Measurements from ENCODE around the gene FGF23.

GRCh38 chr12:3133103-3133311 lies 55.8 kb downstream of the TSPAN9 start:
- PRO-cap, 7 experiments = no peak in any of the 7 experiments
- RAMPAGE, long total RNA, 2 experiments = no peak in any of the 2 experiments

DNA sequence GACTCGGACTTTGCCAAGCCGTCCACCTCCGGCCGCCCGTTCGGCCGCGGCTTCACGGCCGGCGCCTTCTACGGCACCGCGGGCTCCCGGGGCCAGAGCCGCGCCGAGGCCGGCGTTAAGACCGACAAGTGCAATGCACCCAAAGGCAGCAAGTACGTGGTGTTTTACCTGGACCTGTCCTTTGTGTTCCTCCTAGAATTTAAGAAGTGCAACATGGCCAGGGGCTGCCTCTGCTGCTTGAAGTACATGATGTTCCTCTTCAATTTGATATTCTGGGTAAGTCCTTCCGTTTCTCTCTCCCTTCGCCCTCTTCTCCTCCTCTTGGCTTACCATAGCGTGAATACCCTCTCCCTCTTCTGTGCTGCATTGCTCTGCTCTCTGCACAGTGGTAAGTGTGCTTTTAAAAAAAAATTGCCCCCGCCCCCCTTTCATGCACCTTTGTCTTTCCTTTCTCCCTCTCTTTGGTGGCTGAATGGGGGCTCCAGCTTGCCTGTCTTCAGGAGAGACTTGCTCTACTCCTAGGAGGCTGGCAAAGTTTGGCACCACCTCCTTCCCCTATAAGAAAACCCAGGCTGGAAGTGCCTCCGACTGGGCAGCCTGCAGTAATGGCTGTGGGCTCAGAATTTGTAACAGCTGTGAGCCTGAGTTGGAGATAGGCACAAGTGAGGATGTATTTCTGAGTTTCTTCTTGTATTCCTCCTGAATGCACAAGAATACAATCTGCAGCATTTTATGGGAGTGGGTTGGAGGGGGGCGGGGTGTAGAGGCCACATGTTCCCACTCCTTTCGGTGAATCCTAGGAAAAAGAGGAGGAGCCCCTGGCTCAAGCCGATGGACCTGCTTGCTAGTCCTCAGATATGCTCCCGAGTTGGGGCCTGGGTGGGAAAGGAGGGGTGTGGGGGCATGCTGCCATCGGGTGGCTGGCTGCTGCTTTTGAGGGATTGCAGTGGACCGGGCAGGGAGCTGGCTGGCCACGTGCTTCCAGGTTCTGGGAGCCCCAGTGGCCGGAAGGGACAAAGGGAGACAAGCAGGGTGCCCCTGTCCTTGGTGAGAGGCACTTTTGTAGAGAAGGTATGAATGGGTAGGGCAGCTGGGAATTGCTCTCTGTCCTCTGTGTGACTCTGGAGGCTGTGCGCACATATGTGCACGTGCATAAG lies 124.2 kb downstream of the TSPAN9 start:
- PRO-cap, 7 experiments = no peak in any of the 7 experiments
- RAMPAGE, long total RNA, 2 experiments = no peak in any of the 2 experiments

DNA sequence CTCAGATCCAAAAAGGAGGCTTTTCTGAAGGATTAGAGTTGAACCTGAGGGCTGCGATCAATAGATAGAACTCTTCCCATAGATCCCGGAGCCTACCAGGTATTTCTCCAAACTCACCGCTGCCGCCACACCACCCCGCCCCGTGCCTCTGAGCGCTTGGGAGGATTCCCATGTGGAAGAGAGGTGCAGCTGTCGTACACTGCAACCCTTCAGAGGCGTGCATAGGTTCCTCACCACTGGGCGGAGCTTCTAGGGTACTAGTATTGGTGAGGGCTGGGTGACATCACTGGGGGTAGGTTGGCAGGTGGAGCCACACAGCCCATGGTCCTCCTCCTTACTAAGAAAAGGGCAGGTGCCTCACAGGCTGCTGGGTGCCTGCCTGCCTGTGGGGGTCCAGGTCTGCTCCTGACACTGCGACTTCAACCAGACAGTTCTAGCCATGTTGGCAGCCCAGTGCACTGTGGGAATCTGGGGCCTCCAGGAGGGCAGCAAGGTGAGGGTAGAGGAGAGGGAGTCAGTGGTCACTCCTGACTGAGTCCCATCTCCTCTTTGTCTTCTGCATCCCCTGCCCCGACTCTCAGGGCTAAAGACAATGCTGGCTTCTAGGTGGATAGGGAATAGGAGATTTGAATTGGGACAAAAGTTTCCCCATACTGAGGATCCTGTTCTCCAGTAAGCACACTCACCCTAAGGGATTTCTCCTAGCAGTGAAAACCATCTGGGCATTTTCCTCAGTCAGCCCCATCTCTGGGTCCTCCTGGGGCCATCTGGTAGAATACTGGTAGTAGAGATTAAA lies 127.2 kb downstream of the TSPAN9 start:
- PRO-cap, 7 experiments = no peak in any of the 7 experiments
- RAMPAGE, long total RNA, 2 experiments = no peak in any of the 2 experiments

GRCh38 chr12:3241395-3242033 lies 164.3 kb downstream of the TSPAN9 start:
- PRO-cap, 7 experiments = no peak in any of the 7 experiments
- RAMPAGE, long total RNA, 2 experiments = no peak in any of the 2 experiments

DNA sequence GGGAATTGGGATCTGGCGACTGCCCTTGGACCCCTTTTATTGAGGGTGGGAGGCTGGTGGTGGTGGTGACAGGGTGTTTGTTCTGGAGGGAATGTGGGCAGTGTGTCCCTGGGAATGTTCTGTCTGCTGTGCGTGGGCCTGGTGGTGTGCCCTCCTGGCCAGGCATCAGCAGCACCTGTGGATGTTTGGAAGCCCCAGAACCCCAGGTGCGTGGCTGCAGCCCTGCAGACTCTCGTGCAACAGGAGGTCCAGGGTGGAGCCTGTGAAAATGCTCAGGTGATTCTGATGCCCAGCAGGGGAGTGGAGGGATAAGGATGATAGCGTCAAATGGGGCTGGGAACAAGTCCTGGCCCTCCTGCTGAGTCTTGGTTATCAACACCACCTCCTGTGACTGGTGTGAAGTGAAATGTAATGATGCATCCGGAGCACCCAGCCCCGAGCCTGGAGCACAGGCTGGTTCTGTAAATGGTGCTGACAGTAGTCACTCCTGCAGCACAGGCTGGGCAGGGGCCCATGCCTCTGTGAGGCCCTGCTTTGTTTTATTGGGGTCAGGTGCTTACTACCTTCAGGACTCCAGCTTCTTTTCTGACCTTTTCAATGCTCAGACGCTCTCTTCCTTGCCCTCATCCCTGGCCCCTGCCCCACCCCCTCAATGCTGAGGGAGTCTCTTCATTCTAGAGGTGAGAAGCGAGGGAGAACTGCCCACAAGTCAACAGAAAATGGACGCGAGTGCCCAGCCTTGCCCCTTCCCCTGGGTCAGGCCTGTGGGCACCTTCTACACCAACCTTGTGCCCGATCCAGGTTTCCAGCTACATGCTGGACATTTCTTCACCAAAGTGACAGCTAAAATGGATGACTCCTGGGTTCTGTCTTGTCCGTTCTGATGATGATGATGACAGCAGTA lies 176.8 kb downstream of the TSPAN9 start:
- PRO-cap, 7 experiments = no peak in any of the 7 experiments
- RAMPAGE, long total RNA, 2 experiments = no peak in any of the 2 experiments

GRCh38 chr12:3278424-3278818 lies 201.2 kb downstream of the TSPAN9 start:
- PRO-cap, 7 experiments = no peak in any of the 7 experiments
- RAMPAGE, long total RNA, 2 experiments = no peak in any of the 2 experiments

- PRO-cap, 7 experiments = no peak in any of the 7 experiments
- RAMPAGE, long total RNA, 2 experiments = no peak in any of the 2 experiments
These were observed 1.3 kb downstream of the PRMT8 start for GRCh38 chr12:3492365-3492675.

- PRO-cap, 7 experiments = no peak in any of the 7 experiments
- RAMPAGE, long total RNA, 2 experiments = no peak in any of the 2 experiments
These were observed 1.7 kb downstream of the PARP11 start for GRCh38 chr12:3871237-3872114.

DNA sequence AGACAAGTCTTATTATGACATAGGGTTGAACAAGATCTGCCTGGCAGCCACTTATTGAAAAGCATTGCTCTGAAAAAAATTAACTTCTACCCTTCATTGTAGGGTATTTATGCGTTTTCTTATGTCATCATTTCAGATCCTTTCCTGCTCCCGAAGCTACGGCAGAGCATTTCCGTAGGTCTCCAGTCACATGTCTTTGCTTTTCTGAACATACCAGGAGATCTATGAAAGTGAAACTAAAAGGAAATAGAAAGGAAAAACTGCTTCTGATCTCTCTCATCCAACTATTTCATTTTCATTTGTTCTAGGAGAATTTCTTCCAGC lies 11.9 kb upstream of the PARP11 start:
- PRO-cap, 7 experiments = peak in 5 of 7 experiments; most common plus-strand start position 233 of the sequence (in 2); most common minus-strand start position 176 of the sequence (in 2)
- RAMPAGE, long total RNA, 2 experiments = no peak in any of the 2 experiments

DNA sequence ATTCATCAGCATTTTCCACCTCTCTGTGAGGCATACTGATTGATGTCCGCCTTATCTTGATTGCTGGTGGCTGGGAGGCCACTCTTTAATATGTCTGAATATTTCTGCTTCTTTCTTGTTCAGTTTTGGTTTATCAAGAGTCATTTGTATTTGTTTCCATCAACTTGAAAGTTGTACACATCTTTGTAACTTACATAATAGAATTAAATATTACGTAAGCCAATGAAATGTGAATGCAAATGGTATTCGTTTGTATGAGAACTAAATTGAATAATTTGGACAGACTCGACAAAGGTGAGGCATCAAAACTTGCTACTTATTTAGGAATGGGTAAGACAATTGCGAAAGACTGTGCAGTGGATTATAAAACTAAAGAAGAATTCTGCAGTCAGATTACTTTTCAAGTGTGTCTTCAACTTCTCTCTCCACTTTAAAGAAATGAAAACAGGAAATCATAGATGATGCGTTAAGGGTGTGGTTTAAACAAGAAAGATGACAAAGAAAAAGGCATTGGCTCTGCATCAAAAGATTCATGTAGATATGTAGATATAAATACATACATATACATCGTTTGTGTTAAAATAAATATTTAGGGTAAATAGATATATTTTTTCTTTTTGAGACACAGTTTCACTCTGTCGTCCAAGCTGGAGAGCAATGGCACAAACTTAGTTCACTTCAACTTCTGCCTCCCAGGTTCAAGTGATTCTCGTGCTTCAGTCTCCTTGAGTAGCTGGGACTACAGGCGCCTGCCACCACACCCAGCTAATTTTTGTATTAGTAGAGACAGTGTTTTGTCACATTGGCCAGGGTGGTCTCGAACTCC lies 74.5 kb upstream of the PARP11 start:
- PRO-cap, 7 experiments = no peak in any of the 7 experiments
- RAMPAGE, long total RNA, 2 experiments = no peak in any of the 2 experiments

DNA sequence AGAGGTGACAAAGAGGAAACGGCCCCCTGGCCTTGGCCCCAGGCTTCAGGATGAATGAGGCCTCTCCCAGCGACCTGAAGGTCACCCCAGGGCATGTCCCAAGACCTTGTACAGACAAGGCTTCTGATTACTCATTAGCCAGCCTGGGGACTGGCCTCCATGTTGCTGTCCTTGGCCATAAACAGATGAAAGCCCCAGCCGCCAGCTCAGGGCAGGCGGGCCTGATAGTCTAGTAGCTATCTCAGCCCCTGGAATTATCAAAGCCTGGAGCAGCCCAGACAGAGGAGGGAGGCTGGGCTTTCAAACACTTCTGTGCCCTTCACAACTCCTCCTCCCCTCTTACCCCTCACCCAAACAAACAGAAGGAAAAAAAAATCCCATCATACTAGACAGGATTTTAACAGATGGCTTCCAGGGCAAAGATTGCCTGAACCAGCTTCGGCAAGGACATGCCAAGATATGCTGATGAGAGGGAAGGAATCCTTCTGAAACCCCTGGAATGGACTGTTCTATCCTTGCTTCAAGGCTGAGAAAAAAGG lies 142.3 kb upstream of the PARP11 start:
- PRO-cap, 7 experiments = no peak in any of the 7 experiments
- RAMPAGE, long total RNA, 2 experiments = no peak in any of the 2 experiments

- PRO-cap, 7 experiments = no peak in any of the 7 experiments
- RAMPAGE, long total RNA, 2 experiments = no peak in any of the 2 experiments
These were observed 155.5 kb upstream of the CCND2 start for GRCh38 chr12:4117995-4118448.

DNA sequence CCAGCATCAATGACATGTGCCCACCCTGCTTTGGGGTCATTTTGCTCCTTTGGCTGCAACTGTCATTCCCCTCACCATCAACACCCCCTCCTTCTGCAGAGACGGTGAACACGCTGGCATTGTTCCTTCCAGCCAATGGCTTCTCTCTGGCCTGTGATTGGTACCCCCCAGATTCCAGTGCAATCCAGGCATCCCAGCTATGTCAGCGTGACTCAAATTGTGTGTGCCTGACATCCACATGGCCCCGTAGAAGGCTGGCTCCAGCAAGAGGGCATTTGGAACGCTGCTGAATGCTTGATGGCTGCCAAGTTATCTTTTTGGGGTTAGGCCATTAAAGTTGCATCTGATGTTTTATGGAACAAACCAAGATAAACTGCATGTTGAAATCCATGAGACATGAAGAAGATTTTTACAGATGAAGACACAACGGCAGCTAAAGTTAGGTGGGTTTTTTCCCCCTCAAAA lies 20.9 kb upstream of the CCND2 start:
- PRO-cap, 7 experiments = no peak in any of the 7 experiments
- RAMPAGE, long total RNA, 2 experiments = no peak in any of the 2 experiments

DNA sequence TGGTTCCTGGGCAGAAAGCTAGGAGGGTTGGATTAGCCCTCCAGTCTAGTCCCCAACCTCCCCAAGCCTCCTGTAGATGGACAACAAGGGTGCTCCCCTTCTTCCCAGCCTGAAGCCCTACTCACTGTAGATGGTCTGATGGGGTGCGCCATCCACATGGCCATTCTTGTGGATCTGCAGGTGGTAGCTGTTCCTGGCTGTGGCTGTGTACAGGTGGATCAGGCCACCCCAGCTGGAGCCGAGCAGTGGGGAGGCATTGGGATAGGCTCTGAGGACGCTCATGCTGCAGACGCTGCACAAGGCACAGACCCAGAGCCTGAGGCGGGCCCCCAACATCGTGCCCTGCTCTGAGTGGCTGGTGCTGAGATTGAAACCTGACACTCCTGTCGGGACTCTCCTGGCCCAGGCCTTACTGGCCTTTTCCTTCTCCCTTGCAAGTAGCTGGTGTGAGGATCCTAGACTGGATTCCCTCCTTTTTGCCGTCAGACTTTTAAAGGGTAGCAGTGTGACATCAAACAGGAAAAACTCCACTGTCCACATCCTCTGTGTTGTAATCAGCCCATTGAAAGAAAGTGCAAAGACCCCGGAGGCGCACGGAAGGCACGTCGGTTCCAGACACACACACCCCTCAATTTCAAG lies at the start of gene FGF23:
FGF23 (minus strand) TSS at position 466 of the 639 bp plus-strand sequence.
- PRO-cap, 7 experiments = no peak in any of the 7 experiments
- RAMPAGE, long total RNA, 2 experiments = no peak in any of the 2 experiments

DNA sequence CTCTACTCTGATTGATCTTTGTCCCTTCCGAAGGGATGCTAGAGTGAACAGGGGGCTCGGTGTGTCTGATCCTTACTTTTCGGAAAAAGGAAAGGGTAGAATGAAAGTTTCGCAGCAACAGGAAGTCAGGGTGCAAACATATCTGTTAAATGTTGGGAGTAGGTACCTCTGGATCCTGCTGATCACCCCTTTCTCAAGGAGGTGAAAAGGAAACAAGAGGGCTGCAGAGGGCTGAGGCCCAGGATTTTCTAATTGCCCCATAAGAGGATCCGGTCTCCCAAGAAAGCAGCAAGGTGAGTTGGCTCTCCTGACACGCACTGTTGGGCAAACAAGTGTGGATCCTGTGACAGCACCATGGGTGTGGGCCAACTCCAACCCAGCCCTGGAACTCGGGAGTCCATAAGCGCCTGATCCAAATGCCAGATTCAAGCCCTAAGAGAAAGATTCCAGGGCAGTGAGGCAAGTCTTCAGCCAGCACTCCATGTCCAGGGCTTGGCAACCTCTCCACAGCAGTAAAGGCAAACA lies 33.0 kb downstream of the KCNA5 start:
- PRO-cap, 7 experiments = no peak in any of the 7 experiments
- RAMPAGE, long total RNA, 2 experiments = no peak in any of the 2 experiments

DNA sequence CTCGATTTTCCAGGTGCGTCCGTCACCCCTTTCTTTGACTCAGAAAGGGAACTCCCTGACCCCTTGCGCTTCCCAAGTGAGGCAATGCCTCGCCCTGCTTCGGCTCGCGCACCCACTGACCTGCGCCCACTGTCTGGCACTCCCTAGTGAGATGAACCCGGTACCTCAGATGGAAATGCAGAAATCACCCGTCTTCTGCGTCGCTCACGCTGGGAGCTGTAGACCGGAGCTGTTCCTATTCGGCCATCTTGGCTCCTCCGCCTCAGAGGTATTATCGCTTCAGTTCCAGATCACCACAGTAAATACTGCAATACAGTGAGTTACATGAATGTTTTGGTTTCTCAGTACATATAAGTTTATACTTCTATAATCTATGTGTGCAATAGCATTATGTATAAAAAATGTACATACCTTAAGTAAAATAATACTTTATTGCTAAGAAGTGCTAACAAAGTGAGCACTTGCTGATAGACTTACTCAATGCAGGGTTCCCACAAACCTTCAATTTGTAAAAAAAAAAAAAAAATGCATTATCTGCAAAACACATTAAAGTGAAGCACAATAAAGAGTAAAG lies 78.6 kb downstream of the KCNA5 start:
- PRO-cap, 7 experiments = no peak in any of the 7 experiments
- RAMPAGE, long total RNA, 2 experiments = no peak in any of the 2 experiments

DNA sequence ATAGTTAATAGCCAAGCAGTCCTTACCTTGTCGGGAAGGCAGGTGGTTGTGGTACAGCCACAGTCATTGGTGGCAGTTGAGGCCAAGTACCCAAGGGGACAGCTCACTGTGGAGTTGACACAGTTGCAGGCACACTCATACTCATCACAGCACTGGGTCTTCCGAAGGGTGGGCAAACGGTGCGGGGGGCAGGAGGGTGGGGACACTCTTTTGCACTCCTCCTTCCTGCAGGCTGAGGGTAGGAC lies 36.6 kb upstream of the ANO2 start:
- PRO-cap, 7 experiments = no peak in any of the 7 experiments
- RAMPAGE, long total RNA, 2 experiments = no peak in any of the 2 experiments

DNA sequence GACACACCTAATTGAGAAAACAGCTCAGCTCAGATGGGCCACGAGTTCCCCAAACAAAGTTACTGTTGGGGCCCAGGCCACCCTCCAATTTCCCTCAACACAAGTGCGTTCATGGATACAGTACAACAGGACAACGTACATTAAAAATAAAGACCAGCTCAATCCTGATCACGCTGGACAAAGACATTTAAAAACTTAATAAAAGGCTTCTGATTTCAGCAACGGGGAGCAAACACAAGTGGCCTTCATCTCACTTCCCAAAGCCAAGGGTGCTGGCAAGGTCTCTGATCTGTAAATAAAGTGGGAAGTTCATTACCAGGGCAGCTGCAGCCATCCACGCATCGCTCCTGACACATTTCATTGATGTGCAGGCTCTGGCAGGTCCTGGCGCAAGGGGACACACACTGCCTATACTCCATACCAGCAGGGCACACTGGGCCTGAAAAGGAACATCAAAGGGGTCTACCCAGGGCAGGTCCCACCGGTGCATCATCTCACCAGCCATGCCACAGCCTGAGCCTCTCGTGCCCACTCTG lies 51.1 kb downstream of the VWF start:
- PRO-cap, 7 experiments = no peak in any of the 7 experiments
- RAMPAGE, long total RNA, 2 experiments = no peak in any of the 2 experiments

GRCh38 chr12:6159884-6160422 lies 35.5 kb upstream of the VWF start:
- PRO-cap, 7 experiments = no peak in any of the 7 experiments
- RAMPAGE, long total RNA, 2 experiments = no peak in any of the 2 experiments

GRCh38 chr12:6172147-6172709 lies 28.0 kb upstream of the CD9 start:
- PRO-cap, 7 experiments = no peak in any of the 7 experiments
- RAMPAGE, long total RNA, 2 experiments = no peak in any of the 2 experiments

All from ovary (tissue), 7 donors.